Mammary microvascular endothelial cell (primary cell): ENCODE results near the genes BLVRA and YKT6.

GRCh38 chr7:43577394-43577949 is 5.4 kb upstream of the STK17A start:
- RAMPAGE, long total RNA: no peak

GRCh38 chr7:43625266-43625866 is 42.5 kb downstream of the STK17A start:
- RAMPAGE, long total RNA: no peak

GRCh38 chr7:43632157-43632958 is 49.5 kb downstream of the STK17A start:
- RAMPAGE, long total RNA: no peak

- RAMPAGE, long total RNA: no peak
Measured at GRCh38 chr7:43694793-43695221, 34.5 kb downstream of the COA1 start.

DNA sequence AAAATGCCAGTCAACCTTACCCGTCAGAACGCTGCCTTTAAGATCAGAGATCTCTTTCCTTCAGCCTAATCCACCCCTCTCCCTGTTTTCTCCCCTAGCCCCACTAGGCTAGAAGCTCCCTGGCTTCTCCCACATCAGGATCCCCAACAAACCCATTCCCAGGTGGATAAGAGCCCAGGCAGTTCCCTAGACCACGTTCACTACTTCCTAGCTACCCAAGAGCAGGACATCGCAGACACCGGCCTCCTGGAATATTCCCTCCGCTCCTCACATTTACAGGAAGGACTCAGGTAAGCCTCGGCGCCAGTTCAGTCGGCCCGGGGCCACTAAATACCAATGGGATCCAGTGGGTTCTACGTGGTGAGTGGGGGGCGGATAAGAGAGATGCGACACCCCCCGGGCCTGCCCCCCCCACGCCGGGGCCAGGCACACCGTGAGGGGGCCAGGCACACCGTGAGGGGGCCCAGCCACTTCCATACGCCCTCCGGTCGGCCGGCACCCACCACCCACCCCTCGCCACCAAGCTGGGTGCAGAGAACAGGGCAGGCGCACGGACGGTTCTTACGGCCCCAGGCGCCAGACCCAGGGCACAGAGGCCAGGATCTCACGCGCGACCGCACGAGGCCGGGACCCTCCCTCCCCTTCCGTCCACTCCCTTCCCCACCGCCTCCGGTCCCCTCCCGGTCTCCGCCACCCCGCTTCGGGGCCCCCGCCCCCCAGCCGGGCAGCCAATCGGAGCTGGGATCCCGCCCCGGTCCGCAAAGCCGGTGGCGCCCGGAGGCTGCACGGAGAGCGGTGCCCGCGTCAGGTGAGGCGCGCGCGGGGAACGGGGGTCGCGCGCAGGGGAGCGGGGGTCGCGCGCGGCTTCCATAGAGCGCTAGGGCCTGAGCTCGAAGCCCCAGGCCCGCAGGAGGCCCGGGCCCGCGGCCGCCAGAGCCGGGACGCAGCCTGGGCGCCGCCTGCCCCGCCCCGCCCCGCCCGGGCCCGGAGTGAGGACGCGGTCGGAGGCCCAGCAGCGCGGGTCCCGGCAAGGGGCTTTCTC is at the start of gene BLVRA:
TSS of gene BLVRA (plus strand) at position 754 of the 1,042 bp plus-strand sequence.
- RAMPAGE, long total RNA: start-site peak on the plus strand centred at position 770 of the sequence, 38 bp wide, 1,710 and 1,159 reads in 2 replicates

- RAMPAGE, long total RNA: no peak
Measured at GRCh38 chr7:43790999-43791579, 32.6 kb downstream of the BLVRA start.

- RAMPAGE, long total RNA: no peak
Measured at GRCh38 chr7:43792464-43793031, 34.1 kb downstream of the BLVRA start.

DNA sequence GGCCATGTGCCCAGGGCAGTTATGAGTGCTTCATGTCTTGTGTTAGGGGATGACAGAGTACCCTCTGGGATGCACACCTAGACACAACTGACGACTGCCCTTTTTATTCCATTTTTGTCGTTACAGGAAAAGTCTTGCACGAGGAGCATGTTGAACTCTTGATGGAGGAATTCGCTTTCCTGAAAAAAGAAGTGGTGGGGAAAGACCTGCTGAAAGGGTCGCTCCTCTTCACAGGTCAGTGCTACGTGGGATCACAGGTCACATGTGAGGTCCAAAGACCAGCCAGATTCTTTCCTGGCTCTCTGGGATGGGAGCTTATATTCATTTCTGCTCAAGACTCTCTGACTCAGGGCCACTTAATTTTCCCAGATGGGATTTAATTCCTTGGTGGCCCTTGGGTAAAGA is 41.9 kb downstream of the BLVRA start:
- RAMPAGE, long total RNA: no peak

- RAMPAGE, long total RNA: no peak
Measured at GRCh38 chr7:43906964-43907266, 519 bp upstream of the URGCP start.

GRCh38 chr7:43942536-43943083 is 16.4 kb downstream of the UBE2D4 start:
- RAMPAGE, long total RNA: no peak

GRCh38 chr7:43990093-43990757 is 7.5 kb upstream of the SPDYE1 start:
- RAMPAGE, long total RNA: no peak

GRCh38 chr7:44020729-44021137 is 23.0 kb downstream of the SPDYE1 start:
- RAMPAGE, long total RNA: no peak

DNA sequence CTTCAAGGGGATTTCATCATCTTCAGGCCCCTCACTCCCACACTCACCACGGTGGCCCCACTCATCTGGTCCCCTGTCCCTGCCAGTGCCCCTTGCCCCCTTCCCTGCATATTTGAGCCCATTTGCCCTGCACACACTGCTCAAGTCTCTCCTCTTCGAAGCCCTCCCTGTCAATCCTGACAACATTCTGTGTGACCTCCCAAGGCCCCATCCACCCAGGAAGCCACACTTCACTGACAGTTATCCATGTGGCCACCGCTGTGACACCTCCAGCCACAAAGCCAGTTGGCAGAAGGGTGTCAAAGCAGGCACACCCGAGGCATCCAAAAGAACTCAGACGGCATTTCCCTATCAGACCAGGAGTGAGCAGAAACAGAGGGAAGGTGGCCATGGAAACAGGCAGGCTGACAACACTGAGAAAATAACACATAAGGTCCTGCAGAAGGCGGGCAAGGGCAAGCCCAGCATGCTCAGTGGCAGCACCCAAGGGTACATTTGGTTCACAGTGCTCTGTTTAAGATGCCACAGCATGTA is 4.6 kb downstream of the POLM start:
- RAMPAGE, long total RNA: no peak

DNA sequence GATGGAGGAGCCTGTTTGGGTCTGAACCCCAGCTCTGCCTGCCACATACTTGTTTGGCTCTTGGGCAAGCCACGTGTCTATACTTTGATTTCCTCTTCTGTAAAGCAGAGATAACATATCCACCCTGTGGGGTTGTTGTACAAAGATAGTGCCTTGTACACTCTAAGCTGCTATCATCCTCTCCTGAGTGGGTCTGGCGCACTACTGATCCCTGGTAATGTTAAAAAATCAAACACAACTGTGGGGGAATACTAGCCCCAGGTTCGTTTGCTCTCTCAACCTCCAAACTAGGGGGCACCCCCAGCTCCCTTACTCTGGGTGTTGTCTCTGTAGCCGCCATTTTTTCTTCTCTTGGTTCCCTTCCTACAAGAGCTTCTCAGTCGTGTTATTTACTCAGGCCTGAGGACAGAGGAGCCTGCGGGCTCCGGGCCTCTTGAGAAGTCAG is 1.1 kb downstream of the POLM start:
- RAMPAGE, long total RNA: no peak

DNA sequence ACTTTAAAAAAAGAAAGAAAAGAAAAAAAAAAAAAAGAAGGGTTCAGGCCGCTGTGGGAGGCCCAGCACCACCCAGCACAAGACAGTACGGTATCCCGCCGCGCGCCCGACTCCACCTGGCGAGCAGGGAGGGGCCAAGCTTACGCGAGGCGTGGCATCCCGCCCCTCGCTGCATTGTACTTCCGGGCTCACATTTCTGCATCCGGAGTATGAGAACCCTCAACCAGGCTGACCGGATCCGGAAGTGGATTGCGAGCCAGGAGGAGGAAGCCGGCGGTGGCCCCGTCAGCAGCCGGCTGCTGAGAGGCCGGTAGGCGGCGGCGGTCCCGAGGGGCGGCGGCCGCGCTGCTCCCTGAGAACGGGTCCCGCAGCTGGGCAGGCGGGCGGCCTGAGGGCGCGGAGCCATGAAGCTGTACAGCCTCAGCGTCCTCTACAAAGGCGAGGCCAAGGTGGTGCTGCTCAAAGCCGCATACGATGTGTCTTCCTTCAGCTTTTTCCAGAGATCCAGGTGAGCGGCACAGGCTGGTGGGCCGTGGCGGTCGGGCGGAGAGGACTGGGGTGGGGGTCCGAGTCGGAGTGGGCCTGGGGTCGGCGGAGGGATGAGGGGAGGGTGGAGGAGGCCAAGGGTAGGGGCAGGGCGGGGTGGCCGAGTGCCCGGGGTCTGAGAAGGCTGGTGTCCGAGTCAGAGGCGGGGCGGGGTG is at the start of gene YKT6:
TSS of gene YKT6 (plus strand) at position 247 of the 701 bp plus-strand sequence.
- RAMPAGE, long total RNA: no peak

- RAMPAGE, long total RNA: no peak
Measured at GRCh38 chr7:44323850-44324590, 1.4 kb downstream of the CAMK2B start.

DNA sequence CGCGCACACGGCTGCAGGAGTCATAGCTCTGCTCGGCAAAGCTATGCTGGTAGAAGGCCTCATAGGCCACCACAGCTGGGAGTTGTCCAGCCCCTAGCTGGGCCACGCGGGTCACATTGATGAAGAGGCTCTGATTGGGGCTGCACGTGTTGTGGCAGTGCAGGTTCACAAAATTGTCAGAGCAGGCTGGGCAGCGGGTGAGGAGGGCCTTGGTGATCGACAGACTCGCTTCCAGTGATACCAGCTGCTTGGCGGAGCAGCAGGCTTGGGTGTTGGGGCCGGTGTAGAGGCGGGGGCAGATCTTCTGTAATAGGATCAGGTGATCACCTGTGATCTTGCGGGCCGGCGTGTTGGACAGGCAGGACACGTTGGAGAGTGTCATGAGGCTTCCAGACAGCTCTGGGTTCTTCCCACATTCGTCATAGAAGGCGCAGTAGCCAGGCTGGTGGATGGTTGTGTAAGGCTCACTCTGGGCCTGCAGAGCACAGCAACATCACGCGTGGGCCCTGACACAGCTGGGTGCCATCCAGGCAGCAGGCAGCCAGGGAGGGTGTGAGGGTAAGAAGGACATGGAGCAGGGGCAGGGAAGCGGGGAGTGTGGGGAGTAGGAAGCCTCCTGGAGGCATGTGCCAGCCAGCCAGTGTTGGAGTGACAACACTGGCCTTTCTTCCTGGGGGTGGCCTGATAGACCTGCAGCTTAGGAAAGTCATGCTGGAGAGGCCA is 1.1 kb downstream of the NPC1L1 start:
- RAMPAGE, long total RNA: no peak

- RAMPAGE, long total RNA: no peak
Measured at GRCh38 chr7:44580751-44581256, 1.2 kb downstream of the TMED4 start.

DNA sequence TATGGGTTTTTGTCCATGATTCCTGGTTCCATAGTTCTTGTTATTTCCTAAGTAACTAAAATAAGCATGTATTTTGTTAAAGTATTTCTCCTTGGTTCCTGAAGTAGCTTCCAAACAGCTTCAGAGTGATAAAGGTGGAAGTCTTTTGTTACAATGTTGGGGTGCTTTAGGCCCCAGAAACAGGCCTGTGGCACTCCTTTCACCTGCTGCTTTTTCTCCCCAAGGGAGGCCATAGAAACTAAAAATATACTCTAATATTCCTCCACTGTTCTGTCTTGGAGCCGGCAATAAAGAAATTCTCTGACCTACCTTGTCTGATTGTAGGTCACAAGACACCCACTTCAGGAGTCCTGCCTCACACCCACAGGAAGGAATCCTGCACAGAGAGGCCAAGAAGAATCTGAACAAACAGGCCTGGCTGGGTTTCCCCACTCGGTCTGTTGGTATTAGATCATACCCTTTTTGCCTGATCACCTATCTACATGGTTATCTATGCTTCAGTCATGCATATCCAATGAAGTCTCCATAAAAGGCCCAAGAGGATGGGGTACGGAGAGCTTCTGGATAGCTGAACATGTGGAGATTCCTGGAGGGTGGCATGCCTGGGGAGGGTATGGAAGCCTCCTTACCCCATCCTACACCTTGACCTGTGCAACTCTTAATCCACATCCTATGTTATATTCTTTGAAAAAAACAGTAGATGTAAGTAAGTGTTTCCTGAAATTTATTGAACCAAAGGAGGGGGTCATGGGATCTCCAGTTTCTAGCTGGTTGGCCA is 12.3 kb downstream of the OGDH start:
- RAMPAGE, long total RNA: no peak

- RAMPAGE, long total RNA: no peak
Measured at GRCh38 chr7:44634999-44635694, 28.7 kb downstream of the OGDH start.